Vein endothelial cell (primary cell): ENCODE measurements around a stretch of chr9.

DNA sequence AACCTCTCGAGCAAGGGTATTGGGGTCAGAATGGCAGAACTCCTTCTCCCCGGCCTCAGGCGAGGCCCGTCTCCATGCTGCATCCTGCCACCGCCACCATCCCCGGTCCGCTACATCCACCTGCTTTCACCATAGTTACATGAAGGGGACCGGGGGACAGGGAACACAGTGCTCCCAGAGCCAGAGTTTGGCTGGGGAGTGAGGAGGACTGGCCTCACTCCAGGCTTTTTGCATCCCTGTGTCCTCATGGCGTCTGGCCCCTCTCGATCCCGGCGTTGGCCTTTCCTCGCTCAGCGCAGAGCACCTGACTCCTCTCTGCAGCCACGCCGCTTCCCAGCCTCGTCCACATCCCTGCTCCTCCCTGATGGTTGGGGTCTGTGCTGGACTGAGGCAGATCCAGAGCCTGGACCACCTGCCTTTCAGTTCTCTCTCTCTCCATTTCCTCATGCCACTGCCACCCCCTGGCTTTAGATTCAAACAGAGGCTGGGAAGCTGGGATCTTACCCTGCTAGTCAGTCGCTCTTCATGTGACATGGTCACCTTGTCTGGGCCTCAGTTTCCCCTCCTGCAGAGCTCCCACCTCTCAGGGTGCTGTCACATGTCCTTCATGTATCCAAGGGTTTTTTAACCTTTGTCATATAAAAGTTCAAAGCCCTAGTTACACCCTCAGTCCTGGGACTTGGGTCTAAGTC is 124.0 kb downstream of the DAB2IP start:
- CAGE, long polyA plus RNA = no peak

- CAGE, long polyA plus RNA = no peak
These were observed 124.5 kb downstream of the DAB2IP start for GRCh38 chr9:121775941-121776403.

- CAGE, long polyA plus RNA = no peak
These were observed 170.0 kb downstream of the DAB2IP start for GRCh38 chr9:121821290-121821895.

DNA sequence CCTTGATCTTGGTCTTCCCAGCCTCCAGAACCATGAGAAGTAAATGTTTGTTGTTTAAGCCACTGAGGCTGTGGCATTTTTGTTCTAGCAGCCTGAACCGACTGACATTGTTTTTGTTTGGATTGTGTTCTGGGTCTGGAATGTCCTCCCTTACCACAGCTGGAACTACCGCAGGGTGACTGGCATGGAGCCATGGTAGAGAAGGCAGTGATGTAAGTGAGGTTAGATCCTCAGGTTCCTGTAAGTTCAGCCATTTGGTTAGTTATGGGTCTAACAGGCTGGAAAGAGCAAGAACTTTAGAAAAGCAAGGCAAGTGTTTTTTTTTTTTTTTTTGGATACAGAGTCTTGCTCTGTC is 209.3 kb downstream of the DAB2IP start:
- CAGE, long polyA plus RNA = no peak

DNA sequence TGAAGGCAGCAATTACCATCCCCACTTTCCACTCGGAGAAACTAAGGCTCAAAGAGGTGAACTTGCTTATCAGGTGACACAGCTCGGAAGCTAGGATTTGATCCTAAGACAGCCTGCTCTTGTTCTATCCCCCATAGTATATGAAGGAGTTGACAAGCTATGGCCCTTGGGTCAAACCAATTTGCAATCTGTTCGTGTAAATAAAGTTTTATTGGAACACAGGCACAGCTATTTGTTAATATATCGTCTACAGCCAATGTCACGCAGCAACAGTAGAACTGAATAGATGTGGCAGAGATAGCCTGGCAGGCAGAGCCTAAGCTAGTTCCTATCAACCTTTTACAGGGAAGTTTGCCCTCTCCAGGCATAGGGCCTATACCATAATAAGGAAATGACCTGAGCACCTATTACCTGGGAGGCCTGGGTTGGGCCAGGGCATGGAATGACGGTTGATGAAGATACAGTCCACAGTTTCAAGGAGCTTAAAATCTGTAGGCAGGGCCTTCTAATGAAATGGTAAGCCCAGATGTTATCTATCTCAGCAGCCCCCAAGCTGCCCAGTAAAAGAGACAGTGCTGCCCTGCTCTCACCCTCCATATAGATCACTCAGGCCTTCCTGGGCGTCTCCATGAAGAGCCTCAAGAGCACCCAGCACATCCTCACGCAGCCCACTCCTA is 179.0 kb downstream of the TTLL11 start:
- CAGE, long polyA plus RNA = no peak

- CAGE, long polyA plus RNA = no peak
These were observed 103.8 kb downstream of the TTLL11 start for GRCh38 chr9:121989165-121989837.

DNA sequence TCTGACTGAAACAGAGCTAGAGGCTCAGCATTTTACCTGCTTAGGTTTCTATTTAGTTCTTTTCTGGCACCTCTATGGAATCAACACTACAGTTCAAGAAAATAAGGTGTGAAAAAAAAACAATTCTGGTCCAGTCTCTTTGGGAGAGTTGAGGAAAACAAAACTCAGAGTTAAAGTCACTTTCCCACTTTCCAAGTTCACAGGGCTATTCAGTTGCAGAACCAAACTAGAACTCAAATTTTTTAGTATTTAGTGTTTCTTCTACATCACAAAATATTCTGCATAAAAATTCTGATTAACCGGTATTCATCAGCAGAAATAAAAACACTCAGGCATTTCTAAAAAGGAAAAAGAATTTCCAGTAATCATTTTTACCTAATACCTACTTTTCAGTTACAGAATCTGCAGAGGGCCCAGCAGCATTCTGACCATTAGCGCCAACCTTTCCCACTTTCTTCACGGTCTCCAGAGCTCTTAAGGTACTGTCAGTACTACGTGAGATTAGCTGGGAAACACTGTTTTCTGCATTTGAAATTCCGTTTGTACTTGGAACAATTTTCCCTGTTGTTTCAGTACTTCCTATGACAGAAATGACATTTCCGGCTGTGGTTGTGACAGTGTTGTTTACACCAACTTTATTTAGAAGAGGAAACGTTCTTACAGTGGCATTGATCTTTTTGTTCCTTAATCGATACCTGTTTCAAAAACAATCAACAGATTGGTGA is 36.7 kb upstream of the PDCL start:
- CAGE, long polyA plus RNA = no peak

GRCh38 chr9:122902956-122903395 is 2.2 kb downstream of the RC3H2 start:
- CAGE, long polyA plus RNA = no peak

DNA sequence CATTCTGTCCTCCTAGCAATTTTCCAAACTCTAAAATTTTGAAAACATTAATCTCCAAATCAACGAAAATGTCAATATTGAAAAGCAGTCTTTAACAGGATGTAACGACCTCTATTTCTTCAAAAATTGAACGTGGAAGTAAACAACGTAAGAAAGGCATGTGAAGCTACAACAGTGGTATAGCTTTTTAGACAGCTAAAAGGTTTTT is 1.6 kb downstream of the RC3H2 start:
- CAGE, long polyA plus RNA = no peak

DNA sequence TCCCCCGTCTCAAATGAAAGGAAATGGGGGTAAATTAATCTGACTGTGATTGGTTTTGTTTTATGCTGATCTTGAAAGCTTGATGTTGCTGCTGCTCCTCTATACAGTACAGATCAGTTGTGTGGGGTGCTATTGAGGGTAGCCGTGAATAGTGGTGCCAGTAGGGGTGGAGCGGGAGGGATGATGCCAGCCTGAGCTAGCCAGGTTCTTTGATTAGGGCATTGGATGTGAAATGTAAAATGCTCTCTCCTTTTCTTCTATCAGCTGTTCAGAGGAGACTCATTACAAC is 384 bp downstream of the GPR21 start:
- CAGE, long polyA plus RNA = no peak

DNA sequence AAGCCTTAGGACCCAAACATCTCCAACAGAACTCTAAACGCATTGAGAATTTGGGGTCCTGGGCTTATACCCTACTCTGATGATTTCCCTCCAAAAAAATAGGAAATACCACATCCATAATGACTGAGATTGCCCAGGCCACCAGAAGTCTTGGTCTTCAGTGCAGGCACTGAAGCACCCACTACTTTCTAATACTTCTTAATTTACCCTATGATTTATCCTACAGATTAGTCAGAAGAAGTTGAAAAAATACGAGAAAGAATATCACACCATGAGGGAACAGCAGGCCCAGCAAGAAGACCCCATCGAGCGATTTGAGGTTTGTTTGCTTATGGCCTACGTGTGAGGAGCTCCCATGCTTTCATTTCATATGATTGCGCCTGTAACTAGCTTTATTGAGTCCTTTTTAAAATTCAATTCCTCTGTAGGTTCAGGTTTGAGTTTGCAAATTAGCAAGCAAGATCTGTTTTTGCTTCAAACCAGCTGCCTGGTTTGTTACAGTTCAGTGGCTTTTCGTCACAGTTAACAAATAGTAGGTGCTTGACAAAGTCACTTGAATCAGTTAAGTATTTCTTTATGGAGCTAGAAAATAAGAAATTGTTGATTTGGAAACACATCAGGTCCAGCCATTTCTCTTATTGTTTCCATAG is 56.2 kb downstream of the GPR21 start:
- CAGE, long polyA plus RNA = no peak

DNA sequence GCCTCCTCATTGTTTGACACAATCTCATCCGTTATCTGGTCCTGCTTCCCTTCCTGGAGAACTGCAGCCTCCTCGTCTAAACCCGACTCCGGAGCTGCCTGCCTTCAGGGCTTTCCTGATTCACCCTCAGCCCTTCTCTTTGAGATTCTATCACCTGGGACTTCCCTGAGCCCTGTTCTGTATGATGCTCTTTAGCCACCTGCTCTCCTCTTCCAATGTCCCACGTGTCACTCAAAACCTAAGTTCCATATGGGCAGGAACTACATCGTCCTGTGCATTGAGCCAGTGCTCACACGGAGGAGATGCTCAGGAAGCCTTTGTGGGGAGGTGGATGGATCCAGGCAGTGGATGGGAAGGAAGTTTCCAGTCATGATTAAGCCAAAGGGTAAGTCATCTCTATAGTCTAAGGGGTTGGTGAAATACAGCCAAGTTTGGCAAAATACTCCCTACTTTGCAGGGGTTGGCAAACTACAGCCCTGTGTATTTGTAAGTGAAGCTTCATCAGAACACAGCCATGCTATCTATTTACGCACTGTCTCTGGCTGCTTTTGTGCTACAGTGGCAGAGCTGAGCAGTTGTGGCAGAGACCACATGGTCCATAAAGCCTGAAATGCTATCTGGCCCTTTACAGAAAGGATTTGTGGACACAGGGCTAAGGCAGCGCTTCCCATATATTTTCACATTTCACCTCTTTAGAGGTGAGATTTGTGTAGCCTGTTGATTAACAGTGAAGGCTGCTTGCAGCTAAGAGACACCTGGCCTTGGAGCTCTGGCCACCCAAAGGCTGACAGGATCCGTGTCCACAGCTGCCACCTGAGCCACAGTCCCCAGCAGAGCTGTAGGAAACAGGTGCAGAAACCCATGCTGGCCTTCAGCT is 80.1 kb downstream of the GPR21 start:
- CAGE, long polyA plus RNA = no peak

- CAGE, long polyA plus RNA = no peak
These were observed 74.9 kb downstream of the STRBP start for GRCh38 chr9:123193028-123194294.

GRCh38 chr9:123225101-123225717 is 43.2 kb downstream of the STRBP start:
- CAGE, long polyA plus RNA = no peak

GRCh38 chr9:123360145-123360724 is 4.2 kb downstream of the CRB2 start:
- CAGE, long polyA plus RNA = no peak

DNA sequence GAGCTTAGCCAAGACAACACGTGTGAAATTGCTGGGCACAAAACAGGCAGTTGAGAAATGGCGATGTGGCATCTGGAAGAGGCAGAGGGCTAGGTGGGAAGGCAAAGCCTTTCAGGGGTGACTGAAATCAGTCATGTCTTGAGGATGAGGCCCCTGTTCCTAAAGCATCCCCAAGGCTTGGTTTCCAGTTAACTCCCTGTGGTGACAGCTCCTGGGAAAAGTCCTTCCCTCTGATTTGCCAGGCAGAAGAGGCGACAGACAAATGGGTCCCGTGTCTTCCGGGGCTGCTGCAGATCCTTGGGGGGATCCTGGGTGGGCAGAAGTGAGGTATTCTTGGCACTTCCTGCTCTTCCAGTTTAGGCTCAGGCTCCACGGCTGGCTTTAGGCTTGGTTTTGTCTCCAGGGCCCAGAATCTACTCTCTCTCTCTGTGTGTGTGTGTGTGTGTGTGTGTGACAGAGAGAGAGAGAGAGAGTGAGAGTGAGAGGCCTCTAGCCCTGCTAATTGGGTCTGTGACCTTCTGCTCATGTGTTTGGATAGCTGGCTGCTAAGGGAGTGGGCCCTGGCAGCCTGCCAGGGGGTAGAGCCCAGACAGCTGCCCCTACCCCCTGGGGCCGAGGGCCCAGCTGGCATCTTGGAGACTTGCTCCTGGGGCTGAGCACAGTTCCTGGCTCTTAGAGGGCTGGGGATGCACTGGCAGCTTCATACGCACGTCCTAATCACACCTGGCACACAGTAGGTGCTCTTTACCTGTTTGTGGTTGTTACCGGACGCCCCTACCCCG is 39.2 kb downstream of the CRB2 start:
- CAGE, long polyA plus RNA = no peak

DNA sequence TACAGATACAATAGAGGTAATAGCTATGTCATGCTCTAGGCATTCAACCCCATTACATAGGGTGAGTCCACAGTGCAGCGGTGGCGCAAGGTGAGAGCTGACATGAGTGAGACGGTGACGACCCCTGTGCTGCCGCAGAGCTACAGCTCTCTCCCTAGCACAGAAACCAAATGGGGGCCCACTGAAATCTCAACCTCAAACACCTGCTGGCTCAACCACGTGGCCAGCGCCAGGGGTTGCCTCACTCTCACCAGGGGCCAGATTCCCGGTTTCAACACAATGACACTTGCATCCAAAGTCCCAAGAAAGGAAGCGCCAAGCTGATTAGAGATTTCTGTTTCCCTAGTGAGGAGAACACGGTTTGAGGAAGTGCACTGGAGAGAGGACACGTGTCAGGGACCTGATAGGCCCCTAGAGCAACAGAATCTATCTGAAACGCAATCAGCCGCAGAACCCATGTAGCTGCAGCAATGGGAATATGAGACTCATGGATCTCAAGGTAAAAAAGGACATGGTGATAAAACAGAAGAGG is 114.2 kb downstream of the CRB2 start:
- CAGE, long polyA plus RNA = no peak

GRCh38 chr9:123480851-123481624 is 125.0 kb downstream of the CRB2 start:
- CAGE, long polyA plus RNA = no peak

DNA sequence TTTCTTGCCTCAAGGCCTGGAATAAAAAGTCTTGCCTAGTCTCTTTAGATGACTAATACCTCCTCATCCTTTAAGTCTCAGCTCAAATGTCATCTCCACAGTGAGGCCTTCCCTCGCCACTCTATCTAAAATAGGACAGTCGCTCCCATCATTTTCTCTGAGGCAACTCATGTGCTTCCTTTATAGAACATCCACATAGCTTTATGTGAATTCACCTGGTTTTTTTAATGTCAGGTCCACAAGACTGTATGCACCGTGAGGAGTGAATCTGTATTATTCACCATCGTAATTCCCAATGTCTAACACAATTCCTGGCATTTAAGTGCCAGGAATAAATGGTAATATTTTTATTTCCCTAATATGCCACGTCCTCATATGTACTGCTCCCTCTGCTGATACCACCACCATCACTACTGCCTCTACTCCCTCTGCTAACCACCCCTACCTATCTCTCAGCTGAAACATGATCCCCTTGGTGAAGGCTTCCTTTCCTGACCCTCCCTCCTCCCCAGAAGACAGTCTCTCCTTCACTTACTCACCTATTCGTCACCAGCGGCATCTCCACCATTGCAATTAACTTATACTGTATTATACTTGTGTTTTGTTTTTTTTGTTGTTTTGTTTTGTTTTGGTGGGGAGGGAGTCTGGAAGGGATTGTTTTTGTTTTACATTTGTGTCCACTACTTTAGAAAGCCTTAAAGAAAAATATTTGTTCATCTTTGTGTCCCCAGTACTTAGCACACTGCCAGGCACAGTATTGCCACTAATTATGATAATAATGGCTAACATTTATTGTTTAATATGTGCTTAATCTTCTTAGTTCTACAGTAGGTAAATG is 4.8 kb downstream of the DENND1A start:
- CAGE, long polyA plus RNA = no peak

GRCh38 chr9:124214036-124214366 is 43.7 kb upstream of the NEK6 start:
- CAGE, long polyA plus RNA = no peak